ENCODE results near the gene TMEM233.

- PRO-cap: no peak
- RAMPAGE, long total RNA, 4 experiments: no peak in any of the 4 experiments
Observed at GRCh38 chr12:117130269-117130577, 31.0 kb upstream of the TESC start.

DNA sequence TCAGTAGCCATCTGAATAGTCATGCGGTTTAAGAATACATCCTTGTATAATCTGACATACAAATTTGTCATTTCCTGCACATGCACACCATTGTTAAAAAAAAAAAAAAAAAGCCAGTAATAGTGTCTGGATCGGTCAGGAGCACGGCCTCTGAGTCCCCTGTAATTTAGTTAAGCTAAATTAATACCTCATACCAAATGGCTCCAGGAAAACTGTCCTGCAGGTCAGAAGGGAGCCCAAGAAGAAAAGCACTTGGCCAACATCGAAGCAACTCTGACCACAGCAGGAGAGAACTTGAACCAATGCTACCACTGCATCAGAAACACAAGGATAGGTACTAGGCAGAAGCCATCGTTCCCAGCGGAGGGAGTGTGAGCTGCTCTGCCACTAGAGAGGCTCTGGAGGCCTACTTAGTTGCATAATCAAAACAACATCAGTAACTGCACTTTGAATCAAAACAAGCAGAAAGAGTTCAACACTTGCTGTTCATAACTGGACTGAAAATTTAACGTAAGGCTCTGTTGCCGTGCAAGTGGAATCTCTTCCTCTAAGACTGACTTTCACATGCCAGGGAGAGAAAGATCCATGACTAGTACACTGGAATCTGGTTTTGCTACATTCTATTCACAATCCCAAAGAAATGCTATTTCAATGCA lies 17.1 kb downstream of the RFC5 start:
- PRO-cap: no peak
- RAMPAGE, long total RNA, 4 experiments: no peak in any of the 4 experiments

DNA sequence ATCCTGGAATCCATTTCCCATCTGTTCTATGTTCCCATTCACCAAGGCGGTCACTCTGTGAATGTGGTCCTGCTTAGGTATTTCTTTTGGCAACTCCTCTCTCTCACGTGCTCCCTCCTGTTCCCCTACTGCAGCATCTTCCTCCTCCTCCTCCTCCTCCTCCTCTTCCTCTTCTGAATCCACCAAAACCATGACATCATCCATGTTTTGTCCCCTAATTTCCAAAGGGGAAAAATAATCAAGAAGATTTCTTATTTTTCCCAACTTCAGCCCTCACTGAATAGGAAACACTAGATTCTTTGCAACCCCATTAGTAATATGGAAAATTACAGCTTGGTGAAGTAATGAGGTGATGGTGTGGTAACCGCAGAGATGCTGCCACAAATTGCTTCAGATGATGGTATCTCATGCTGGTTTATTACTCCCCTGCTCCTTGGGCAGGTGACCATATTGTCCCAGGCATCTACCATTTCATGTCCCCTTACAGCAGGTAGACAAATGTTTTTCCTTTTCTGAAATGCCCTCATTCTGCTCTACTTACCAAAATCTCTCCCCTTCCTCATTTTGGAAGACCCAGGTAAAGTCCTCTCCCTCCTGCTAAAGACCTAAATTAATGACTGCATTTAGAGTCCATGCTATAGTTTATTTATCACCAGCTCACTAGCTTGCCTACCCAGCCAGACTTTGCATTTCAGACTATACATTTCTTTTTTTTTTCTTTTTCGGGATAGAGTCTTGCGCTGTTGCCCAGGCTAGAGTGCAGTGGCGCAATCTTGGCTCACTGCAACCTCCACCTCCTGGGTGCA lies 7.6 kb upstream of the WSB2 start:
- PRO-cap: no peak
- RAMPAGE, long total RNA, 4 experiments: no peak in any of the 4 experiments

DNA sequence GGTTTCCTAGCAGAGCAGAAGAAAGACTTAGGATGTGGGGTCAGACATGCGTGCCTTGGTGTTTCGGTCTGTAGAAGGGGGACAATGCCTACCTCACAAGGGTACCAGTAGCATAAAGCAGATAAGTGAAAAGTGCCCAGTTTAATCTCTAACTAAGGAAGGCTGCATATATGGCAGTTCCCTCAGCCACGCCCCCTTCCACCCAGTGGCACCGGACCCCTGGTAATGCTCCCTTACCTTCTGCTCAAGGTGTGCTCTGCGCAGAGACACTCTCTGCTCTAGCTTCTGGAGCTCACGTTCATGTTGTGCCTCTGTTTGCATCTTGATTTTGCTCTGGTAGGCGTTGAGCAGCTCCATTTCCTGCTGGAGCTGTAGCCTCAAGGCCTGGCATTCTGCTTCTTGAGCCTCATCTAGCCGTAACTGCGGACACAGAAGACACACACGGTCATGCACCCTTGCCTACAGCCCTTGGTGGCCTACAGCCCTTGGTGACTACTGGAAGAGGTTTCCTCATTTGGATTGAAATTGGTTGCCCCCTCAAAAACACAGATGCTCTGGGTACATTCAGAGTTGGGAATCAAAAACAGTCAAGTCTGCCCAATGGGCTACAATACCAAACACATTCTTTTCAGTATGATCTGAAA lies 16.2 kb downstream of the PEBP1 start:
- PRO-cap: no peak
- RAMPAGE, long total RNA, 4 experiments: no peak in any of the 4 experiments

DNA sequence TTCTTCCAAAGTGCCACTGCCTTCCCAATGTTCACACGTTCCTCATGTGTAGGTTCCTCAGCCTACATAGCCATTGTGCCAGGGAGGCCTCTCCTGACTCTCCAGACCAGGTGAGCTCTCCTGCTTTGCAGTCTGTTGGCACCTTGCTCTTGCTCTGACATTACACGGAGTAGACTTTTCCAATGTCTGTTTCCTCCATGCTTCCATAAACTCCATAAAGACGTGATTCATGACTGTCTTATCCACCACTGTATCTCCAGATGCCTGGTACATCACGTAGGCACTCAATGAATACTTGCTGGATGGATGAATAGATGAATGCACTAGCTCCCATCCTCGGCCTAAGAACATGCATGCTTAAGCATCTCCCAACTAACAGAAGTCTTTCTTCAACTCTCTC lies 21.6 kb downstream of the PEBP1 start:
- PRO-cap: no peak
- RAMPAGE, long total RNA, 4 experiments: no peak in any of the 4 experiments

GRCh38 chr12:118189546-118190250 lies 53.8 kb downstream of the PEBP1 start:
- PRO-cap: no peak
- RAMPAGE, long total RNA, 4 experiments: no peak in any of the 4 experiments

DNA sequence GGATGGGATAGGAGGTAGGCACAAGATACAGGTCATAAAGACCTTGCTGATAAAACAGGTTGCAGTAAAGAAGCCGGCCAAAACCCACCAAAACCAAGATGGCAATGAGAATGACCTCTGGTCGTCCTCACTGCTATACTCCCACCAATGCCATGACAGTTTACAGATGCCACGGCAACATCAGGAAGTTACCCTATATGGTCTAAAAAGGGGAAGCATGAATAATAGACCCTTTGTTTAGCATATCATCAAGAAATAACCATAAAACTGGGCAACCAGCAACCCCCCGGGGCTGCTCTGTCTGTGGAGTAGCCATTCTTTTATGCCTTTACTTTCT lies 64.7 kb downstream of the TAOK3 start:
- PRO-cap: no peak
- RAMPAGE, long total RNA, 4 experiments: no peak in any of the 4 experiments

- PRO-cap: no peak
- RAMPAGE, long total RNA, 4 experiments: no peak in any of the 4 experiments
Observed at GRCh38 chr12:118774036-118774823, 207.1 kb upstream of the SRRM4 start.

- PRO-cap: no peak
- RAMPAGE, long total RNA, 4 experiments: no peak in any of the 4 experiments
Observed at GRCh38 chr12:119168947-119169505, 9.7 kb upstream of the HSPB8 start.

- PRO-cap: no peak
- RAMPAGE, long total RNA, 4 experiments: no peak in any of the 4 experiments
Observed at GRCh38 chr12:119246872-119247705, 68.4 kb downstream of the HSPB8 start.

GRCh38 chr12:119363556-119363807 lies 29.0 kb downstream of the CCDC60 start:
- PRO-cap: no peak
- RAMPAGE, long total RNA, 4 experiments: no peak in any of the 4 experiments

DNA sequence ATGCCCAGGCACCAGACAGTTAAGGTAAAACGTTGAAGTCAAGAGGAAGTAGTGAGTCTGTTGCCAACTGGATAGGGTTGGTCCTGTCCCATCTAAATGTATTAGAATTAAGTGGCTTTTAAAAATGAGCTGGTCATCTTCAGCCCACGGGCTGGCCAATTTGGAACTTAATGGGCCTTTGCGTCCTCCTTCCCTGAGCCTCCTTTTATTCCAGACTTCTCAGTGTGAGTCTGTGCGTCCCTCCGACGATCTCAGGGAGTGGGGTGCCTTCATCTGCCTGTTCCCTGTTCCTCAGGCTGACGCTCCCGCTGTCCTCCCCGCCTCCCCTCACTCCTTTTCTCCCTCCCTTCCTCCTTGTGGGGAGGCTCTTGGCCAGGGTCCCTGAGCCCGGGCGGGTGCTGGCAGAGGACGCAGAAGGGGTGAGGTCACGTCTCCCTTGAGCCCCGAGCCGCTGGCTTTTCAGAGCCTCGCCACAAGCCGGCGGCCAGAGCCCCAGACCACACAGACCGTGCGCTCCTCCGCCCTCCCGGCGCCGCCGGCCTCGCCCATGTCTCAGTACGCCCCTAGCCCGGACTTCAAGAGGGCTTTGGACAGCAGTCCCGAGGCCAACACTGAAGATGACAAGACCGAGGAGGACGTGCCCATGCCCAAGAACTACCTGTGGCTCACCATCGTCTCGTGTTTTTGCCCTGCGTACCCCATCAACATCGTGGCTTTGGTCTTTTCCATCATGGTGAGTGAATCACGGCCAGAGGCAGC lies at the start of gene TMEM233:
Gene TMEM233, plus strand, starts transcription at position 473 of the 759 bp plus-strand sequence.
- PRO-cap: no peak
- RAMPAGE, long total RNA, 4 experiments: no peak in any of the 4 experiments

DNA sequence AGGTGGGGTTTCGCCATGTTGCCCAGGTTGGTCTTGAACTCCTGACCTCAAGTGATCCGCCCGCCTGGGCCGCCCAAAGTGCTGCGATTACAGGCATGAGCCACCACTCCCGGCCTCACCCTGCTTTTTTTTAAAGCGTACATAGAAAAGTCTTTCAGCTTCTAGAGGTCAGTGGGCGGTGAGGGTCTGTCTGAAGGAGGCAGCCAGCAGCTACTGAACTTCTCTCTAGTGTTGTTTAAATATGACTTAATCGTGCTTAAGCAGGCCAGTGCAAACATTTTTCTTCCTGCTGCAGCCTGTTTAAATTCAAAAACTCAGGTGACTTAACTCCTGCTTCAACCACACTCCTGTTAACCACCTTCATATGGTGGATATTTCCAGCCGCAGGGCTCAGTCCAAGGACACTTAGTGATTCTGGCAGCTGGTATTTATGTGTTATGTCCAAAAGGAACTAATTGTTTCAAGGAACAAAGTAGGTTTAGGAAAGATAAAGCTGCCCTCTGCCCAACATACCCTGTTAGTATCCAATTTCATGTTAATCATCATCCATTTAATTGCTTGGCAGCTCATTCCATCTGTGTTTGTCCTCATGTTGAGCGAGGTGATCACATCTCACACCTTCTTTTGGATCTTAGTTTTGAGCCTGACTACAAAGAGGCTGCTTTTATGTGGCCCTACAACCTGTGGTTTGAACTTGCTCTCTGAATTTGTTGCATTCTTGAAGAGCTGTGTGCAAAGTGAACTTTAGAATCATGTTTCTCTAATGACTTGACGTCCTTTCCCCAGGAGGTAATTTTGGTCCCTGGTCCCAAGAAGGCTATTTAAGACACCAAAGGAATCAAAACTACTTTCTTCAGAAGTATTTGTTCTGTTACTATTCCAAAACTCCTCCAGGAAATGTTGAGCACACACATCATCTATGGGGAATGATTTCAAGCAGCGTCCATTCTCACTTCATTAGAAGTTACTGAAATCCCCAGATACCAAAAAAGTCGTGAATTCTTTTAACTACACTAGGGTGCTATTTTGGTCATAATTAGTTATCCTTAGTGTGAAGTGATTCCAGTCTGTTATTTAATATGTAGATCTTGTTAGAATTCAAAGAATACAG lies 2.2 kb downstream of the PRKAB1 start:
- PRO-cap: no peak
- RAMPAGE, long total RNA, 4 experiments: no peak in any of the 4 experiments

DNA sequence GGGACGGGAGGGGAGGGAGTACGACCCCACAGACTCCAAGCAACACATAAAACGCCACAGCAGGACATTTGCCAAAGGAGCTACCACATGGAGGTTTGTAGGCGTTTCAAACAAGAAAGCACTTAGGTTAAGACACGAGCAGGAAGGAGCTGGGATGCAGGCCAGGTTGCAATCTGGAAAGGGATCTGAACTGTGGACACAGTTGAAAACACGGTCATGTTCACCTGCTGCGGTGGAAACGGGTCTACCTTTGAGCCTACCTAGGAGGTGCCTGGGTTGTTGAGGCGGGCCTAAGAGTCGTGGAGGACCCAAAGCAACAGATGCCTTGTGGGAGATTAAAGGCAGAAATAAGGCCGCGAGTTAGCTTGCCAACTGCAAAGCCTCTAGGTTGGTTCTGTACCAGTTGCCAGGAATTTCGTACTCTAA lies 18.5 kb downstream of the PRKAB1 start:
- PRO-cap: no peak
- RAMPAGE, long total RNA, 4 experiments: no peak in any of the 4 experiments

- PRO-cap: no peak
- RAMPAGE, long total RNA, 4 experiments: no peak in any of the 4 experiments
Observed at GRCh38 chr12:119876701-119877174, 382 bp downstream of the CIT start.

DNA sequence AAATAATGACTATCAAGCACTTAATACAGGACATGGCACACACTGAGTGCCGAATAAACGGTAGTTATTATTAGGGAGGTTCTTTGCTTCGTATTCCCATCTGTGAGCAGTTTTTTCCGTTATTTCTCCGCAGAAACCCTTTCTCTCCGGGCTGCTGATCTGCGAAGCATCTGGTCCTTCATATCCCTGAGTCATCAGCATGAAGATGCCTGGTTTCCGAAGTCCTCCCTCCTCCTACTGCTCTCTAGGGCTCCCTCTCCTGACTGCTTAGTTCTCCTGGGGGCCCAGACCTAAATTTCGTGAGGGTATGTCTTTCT lies 737 bp upstream of the BICDL1 start:
- PRO-cap: no peak
- RAMPAGE, long total RNA, 4 experiments: no peak in any of the 4 experiments

DNA sequence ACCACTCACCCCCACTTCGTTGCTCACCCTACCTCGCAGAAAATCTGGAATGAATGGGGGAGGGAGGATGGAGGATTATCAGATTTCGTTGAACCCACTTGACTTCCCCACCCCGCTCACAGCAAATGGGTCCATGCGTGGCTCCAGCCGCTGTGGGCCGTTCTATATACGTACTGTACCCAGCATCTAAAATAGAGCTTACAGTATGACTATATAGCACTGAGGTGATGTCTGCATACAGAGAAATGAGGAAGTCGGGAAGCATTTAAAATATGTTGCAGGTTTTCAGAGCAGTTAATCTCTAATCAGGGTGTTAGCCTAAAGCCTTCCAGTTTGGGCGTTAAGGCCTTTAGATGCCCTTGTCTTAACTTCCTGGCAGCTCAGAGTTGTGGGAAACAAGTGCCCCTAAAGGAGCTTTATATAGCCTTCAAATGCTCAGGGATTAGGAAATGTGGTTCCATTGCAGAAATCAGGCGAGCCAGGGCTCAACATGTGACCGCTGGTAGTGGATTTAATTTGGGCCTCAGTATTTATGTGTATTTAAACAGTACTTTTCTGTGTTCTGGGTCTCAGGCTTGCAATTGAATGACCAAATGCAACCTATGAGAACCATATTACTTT lies 1.4 kb downstream of the BICDL1 start:
- PRO-cap: no peak
- RAMPAGE, long total RNA, 4 experiments: no peak in any of the 4 experiments

DNA sequence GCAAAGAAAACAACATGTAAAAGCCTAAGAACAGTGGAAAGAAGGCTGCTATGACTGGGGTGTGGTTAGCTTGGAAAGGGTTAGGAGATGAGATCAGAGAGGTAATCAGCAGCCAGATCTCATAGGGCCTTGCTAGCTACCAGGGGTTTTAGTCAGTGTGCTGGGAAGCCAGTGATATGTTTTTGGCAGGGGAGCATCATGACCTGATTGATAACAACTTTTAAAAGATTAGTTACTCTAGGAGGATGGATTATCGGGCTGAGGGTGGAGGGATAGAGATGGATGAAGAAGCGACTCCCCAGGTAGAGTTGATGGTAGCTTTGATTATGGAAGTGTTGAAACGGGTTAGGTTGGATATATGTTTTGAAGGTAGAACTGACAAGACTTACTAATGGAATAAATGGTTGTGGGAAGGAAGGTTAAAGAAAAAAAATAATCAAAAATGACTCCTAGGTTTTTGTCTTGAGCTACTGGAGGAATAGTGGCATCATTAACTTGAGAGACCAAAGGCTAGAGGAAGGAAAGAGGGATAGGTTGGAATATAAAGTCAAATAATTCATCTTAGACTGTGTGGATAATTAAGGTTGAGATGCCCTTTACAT lies 17.7 kb downstream of the BICDL1 start:
- PRO-cap: no peak
- RAMPAGE, long total RNA, 4 experiments: no peak in any of the 4 experiments

DNA sequence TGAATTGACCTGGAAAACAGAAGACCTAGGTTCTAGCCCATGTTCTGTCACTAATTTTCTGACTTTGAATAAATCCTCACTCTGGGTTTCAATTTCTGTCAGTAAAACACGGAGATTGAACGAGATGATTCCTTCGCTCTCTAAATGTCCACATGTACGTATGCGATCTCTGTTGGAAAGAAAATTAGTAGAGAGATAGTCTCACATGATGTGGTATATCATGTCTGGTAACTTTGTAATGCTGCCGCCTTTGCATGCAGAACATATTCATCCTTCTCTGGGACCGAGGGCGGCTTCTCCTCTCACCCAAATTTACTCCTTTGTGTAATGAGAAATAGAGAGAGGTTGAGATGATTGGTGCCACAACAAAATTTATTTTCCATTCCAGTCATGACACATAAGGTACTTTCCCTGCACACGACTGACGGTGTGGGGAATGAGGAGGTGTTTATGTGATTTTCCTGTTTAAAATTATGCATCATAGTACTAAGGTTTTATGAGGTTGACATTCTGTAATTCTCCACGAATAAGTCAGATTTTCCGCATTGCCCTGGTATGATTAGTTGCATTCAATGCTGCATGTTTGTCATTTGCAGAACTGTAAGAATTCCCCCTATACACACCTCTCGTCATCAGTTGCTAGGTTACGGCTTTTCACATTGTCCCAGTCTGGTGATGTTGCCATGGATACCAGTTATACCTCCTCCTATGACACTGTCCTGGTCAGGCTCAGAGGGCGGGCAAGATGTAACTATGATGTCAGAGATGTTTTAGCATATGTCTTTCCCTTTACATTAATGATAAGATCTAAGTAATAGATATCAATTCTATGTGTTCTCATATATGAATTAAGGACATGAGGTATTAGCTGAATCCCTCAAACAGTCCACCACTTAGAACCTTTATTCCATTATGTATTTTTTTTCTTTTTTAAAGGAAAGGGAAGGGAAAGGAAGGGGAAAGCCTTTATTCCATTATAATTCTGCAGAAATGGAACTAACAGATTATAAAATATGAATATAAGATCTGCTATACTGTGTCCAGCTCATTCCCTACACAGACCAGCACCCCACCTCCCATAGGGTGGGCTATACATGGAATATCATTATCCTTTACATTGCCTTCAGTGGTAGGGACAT lies 23.2 kb downstream of the BICDL1 start:
- PRO-cap: no peak
- RAMPAGE, long total RNA, 4 experiments: no peak in any of the 4 experiments

- PRO-cap: no peak
- RAMPAGE, long total RNA, 4 experiments: start-site peak on the plus strand in 1 of 4 experiments, at chr12:120061824-120062085 at its widest, 13 reads per replicate
Observed at GRCh38 chr12:120061690-120062248, 54.8 kb downstream of the RAB35 start.

Measured in omental fat pad (tissue), 4 donors.